Measurements from ENCODE around the gene TM9SF3.

DNA sequence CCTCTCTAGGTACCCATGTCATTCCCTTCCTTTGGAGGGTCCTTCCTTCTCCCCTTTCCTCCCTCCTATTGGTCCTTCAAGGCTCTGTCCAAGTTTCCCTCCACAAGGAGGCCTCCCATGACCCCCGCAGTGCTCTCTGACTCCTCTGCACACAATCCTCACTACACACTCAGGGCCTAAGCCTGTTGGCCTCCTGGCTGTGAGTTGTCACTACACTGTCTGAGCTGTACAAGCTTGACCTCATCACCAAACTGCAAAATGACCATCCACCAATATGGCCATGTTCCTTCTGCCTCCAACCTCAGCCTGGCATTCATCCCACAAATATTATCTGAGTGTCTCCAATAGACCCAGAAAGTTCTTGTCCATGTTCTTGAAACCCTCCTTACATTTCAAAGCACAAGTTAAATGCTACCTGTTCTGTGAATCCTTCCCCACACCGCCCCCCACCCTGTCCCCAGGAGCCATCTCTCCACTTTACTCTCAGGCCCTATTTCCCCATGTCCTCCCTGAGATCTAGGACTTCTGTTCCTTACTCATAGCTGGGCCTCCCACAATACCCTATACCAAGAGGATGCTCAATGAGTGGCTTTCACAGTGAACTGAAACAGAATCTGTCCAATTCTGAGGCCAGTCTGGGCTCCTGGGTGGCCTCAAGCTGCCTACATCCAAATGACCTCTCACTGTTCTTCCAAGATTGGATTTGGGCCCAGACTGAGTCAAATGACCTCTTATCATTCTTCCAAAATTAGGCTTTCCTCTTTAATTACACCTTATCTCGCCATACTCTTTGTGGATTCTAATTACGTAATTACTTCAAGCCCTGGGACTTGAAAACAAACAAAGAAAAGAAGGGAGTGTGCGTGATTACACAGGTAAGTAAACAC, 19.2 kb downstream of the SORBS1 start:
- PRO-cap, 3 experiments = no peak in any of the 3 experiments

DNA sequence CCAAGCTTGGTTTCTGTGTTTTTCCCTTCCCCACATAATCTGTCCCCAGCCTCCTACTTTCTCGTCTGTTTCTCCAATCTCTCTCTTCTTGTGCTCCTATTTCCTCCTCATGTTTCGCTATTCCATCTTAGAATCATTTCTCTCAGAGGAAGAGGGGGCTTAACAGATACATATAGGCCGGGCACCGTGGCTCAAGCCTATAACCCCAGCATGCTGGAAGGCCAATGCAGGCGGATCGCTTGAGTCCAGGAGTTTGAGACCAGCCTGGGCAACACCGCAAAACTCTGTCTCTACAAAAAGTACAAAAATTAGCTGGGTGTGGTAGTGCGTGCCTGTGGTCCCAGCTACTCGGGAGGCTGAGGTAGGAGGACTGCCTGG, 3.4 kb downstream of the SORBS1 start:
- PRO-cap, 3 experiments = no peak in any of the 3 experiments

- PRO-cap, 3 experiments = no peak in any of the 3 experiments
Observed at GRCh38 chr10:95559337-95559975, 1.7 kb downstream of the SORBS1 start.

DNA sequence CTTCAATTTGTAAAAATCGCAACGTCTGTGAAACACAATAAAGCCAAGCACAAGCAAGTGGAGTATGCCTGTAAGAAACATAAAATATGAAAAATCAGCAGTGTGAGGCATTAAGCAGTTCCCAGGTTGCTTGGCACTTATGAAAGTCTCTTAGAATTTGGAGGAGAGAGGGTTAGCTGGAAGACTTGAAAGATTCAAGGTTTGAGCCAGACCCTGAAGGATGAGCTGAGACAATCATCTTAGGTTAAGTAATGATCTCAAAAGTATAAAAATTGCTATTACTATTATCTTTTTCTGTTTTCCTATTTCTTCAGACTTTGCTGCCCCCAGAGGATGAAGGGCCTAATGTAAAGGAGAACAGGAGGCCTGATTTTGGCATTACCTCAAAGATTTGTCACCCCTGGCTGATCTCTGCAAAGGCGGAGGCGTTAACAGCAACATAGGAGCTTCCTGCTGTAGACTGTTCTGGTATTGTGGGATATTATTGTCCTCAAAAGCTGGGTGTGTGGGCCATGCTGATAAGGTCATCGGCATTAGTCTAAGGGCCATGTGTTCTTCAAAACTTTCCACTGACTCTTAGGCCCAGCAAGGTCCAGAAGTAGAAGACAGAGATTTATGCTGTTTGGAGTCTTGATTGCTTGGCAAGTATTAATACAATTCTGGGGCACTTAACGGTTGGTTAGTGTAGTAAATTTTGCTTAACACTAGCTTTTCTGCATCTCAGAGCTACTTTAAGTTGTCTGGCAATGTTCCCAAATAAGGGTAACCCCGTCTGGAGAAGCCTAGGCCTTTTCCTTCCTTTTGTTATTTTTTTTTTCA, 14.2 kb upstream of the ENTPD1 start:
- PRO-cap, 3 experiments = no peak in any of the 3 experiments

DNA sequence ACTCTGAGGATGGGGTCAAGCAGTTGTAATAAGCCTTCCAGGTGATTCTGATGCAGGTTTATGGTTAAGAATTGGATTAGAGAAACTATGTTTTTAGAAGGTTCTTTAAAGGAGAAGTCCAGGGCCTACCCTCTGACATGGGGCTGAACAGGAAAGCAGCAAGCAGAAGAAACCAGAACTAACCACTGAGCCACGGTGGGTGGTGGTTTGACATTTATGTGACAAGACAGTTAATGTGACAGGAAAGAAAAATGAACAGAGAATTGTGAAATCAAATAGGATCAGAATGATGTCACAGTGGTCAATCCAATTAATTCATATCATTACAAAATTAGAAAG, 37.6 kb downstream of the ENTPD1 start:
- PRO-cap, 3 experiments = no peak in any of the 3 experiments

- PRO-cap, 3 experiments = peak in 2 of 3 experiments; most common minus-strand start chr10:95837915 (in 2)
Observed at GRCh38 chr10:95837722-95838008, 70.1 kb upstream of the CC2D2B start.

DNA sequence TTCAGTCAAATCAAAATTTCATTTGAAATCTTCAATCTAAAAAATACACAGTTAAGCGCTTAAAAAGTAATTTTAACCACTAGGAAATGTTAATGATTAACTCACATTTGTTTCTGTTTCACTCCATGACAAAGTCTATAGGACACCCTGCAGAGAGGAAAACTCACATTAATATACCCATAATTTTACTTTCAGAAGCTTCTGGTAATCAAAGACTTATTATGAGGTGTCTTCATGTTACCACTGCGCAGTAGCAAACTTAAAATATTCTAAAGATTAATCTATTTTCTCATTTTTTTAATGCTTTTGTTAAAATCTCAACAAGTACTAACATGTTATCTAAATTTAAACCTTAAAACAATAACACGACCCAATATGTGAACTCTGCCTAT, 40.9 kb upstream of the ZNF518A start:
- PRO-cap, 3 experiments = no peak in any of the 3 experiments

DNA sequence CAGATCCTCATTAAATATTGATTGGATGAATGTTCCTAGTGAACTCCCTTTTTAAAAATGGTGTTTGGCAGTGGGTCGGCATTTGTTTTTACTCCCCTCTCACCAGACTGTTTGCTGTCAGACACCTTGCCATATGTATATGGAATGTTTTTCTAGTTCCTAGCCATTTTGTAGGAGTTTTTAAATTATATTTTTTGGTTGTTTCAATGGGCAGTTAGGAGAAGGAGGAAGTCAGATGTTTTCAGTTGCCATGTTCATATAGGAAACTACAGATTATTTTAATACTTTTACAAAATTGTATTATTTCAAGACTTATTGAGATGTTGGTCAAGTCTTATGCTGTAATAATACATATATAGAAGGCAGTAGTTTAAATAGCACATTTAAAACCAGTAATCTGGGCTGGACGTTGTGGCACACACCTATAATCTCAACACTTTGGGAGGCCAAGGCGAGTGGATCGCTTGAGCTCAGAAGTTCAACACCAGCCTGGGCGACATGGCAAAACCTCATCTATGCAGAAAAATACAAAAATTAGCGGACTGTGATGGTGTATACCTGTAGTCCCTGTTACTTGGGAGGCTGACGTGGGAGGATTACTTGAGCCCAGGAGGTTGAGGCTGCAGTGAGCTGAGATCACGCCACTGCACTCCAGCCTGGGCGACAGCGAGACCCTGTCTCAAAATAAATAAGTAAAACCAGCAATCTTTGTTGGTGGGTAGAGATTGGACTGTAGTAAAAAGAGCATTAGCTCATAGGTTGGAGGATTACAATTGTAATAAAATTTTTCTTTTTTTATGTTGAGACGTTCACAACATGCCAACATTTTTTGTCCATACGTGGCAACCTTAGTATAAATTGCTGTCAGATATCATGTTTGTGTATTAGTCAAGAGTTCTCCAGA, 21.8 kb downstream of the ZNF518A start:
- PRO-cap, 3 experiments = no peak in any of the 3 experiments

DNA sequence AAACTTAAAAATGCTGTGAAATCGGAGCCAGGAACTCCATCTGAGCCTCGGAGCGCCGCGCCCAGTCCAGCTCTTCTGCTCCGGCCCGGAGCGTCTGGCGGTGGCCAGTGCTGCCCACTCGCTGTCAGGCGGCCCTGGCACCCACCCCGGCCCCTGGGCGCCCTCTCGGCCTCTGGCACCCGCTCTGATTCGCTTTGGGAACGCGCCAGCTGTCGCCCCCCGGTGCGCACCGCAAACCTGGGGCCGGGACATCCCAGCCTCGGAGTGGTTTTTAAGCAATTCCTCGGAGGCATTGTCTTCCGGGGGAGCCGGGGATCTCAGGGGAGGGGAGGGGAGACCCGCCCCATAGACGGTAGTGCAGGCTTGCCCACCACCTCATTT, 655 bp downstream of the TLL2 start:
- PRO-cap, 3 experiments = no peak in any of the 3 experiments

GRCh38 chr10:96554810-96555797, 31.7 kb downstream of the TM9SF3 start:
- PRO-cap, 3 experiments = no peak in any of the 3 experiments

DNA sequence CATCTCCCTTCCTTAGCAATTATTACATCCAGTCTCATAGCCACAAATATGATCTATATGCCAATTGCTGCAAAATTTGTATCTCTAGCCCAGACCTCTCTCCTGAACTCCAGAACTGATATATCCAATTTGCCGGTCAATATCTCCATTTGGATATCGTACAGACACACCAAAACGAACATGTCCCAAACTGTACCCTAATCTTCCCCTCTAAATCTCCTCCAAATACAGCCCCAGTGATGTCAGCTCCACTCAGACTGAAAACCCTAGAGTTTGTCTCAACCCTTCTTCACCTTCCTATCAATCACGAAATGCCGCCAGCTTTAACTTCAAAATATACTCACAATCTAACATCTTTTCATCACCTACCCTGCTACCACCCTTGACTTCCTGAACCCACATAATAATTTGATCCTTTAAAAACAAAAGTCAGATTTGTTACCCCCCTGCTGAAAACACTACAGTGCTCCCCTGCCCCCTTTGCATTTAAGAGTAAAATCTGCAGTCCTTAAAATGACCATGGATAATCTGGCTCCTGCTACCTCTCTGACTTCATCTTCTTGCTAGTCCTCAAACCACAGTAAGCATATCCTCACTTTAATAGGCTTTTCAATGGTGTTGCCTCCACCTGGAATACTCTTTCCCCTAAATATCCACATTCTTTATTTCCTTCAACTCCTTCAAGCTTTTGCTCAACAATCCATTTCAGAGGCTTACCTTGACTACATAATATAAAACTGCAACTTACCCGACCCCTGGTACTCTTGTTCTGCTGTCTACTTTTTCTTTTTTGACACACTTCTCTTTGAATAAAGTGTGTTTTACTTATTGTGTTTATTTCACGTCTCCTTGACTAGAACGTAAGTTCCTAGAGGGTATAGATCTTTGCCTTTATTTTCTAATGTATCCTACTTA, 29.5 kb downstream of the TM9SF3 start:
- PRO-cap, 3 experiments = no peak in any of the 3 experiments

DNA sequence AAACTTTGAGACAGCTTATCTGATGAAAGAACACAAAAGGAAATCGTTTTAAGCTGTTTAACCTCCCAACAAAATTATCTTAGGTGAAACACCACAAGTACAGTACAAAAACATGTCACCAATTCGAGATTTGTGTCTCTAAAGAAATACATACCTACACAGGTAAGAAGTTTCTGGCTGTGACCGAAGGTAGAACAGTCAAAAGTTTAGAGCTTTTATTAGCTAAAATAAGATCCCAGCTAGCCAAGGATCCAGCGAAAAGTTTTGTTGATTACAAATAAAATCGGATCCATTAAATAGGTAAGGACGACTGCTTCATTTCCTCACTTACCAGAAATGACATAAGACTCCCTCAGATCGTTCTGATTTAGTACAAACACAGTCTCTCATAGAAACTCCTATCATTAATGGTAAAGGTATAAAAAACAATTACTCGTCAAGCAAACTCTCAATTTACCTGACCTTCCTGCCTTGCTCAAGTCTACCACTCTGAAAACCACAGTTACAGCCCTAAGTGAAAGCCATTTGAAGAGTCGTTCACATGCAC, 1.4 kb downstream of the TM9SF3 start:
- PRO-cap, 3 experiments = no peak in any of the 3 experiments

DNA sequence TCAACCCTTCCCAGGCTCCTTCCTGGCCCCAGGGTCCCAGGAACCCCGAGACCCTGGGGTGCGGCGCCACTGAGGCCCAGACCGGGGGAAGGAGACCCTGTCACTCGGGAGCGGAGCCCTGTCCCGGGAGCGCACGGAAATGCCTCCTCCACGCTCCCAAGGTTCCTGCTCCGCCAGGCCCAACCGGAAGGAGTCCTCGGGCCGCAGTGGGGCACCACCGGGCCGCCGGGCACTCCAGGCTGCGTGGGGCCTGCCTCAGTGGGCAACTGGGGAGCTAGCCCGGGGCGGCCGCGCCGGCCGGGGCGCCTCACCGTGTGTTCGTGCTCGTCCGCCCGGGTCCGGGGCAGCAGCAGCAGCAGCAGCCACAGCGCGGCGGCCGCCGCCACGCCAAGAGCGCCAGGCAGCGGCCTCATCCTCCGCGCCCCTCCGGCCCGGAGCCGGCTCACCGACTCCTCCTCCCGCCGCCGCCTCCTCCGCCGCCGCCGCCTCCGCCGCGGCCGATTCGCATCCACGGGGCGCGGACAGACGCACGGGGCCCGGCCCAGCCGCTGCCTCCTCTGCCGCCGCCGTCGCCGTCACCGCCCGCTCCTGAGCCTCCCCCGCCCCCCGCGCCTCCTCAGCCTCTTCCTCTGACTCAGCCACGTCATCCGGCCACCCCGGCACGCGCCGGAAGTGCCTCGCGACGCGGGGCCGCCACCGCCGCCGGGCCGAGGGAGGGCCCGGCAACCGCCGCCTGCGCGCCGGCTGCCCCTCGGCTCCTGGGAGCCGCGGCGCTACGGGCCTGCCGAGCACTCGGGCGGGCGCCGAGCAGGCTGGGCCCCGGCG, at the start of gene TM9SF3:
Gene TM9SF3 (minus strand): TSS at position 590 of the 825 bp plus-strand sequence.
- PRO-cap, 3 experiments = peak in 3 of 3 experiments; most common plus-strand start position 192 of the sequence (in 3); most common minus-strand start position 590 of the sequence (in 3)

DNA sequence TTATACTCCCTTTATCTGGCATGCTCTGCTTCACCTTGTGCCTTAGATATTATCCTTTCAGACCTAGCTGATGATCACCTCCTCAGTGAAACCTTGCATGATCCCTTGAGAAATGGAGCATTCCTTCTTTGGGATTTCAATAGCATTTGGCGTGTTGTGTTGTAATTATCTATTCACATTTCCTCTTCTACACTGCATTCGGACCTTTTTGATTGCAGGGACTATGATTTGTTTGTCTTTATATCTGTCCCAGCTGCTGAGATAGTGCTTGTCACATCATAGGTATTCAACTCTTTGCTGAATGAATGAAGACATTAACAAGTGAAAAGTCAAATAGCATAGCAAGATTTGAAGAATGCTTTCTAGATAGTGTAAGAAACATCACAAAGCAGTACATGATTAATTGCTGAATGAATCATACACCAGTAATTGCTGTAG, 1.9 kb upstream of the TM9SF3 start:
- PRO-cap, 3 experiments = no peak in any of the 3 experiments

GRCh38 chr10:96650932-96651686, 64.3 kb upstream of the TM9SF3 start:
- PRO-cap, 3 experiments = no peak in any of the 3 experiments

- PRO-cap, 3 experiments = no peak in any of the 3 experiments
Observed at GRCh38 chr10:96947043-96947376, 114.9 kb downstream of the LCOR start.

DNA sequence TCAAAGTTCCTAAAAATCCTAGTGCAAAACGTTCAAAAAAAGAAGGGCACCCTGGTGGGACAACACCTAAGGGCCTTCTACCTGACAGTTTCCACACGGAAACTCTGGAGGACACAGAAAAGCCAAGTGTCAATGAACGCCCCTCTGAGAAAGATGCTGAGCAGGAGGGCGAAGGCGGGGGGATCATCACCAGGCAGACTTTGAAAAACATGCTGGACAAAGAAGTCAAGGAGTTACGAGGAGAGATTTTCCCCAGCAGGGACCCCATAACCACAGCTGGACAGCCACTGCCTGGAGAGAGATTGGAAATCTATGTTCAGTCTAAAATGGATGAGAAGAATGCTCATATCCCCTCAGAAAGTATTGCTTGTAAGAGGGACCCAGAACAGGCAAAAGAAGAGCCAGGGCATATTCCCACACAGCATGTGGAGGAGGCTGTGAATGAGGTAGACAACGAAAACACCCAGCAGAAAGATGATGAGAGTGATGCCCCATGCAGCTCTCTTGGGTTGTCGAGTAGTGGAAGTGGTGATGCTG, 151.0 kb downstream of the LCOR start:
- PRO-cap, 3 experiments = no peak in any of the 3 experiments

DNA sequence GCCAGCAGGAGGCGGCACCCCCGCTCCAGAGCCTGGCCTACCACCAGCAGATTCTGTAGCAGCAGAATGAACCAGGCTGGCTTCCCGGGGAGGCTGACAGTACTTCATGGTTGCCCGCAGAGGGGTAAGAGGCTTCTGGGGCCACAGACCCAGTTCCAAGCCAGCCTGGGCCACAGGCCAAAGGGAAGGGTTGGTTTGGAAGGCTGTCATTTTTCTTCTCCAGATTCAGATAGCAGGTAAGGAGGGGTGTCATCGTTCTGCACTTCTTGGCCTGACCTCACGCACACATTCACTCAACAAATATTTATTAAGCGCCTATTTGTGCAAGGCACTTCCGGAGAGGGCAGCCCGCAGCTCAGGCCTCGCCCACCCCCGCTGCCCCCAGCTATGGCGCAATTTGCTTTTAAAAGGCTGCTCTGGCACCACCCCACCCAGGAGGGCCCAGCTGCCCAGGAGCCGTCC, 168.5 kb downstream of the LCOR start:
- PRO-cap, 3 experiments = no peak in any of the 3 experiments

GRCh38 chr10:97255951-97256337, 36.5 kb downstream of the ARHGAP19 start:
- PRO-cap, 3 experiments = no peak in any of the 3 experiments

GRCh38 chr10:97302163-97302951, 9.9 kb upstream of the ARHGAP19 start:
- PRO-cap, 3 experiments = no peak in any of the 3 experiments

All from Metastatic Breast Carcinoma in the Ovary (tissue), 3 donors.